SK-N-DZ (cell line): Measurements from ENCODE around the genes TRIM61, TLL1 and ANXA10.

RAMPAGE:
- cytosol, long total RNA = no peak
- nucleus, long total RNA = no peak
These were observed 117.4 kb downstream of the TMA16 start for GRCh38 chr4:163611531-163612566.

GRCh38 chr4:164977229-164978041 lies at the start of gene TRIM61:
Gene TRIM61 (minus strand): TSS chr4:164977657.
RAMPAGE:
- cytosol, long total RNA = no peak
- nucleus, long total RNA = no peak

RAMPAGE:
- cytosol, long total RNA = no peak
- nucleus, long total RNA = no peak
These were observed 1.6 kb downstream of the MSMO1 start for GRCh38 chr4:165328841-165329660.

GRCh38 chr4:165495478-165495795 lies 116.6 kb downstream of the CPE start:
RAMPAGE:
- cytosol, long total RNA = no peak
- nucleus, long total RNA = no peak

GRCh38 chr4:165580448-165580969 lies 201.7 kb downstream of the CPE start:
RAMPAGE:
- cytosol, long total RNA = no peak
- nucleus, long total RNA = no peak

RAMPAGE:
- cytosol, long total RNA = no peak
- nucleus, long total RNA = no peak
These were observed at the start of gene TLL1 for GRCh38 chr4:165873012-165874042. Gene TLL1 (plus strand): TSS chr4:165873237.

DNA sequence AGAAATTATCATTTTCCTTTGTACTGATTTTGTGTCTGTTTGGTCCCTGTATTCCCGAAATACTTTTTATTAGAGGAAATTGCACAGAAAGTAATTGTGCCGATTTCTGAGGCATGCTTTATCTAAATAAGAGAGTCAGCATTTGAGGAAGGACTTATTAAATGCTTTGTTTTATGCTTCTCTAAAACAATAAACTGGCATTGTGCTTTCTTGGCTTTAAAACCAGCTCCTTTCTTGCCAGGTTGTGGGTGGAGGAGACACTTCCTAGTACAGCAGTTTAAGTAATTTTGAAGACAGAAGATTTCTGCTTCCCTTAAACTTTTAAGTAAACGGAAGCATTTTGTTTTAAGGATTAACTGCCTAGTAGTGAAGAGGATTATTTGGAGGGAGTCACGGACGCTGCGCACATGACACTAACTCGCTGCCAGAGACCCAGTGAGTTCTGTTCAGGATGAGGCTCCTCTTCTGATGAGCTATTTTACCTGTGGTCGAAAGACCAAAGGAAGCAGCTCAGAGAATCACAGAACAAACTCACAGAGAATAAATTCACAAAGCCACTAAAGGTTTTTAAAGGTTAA lies 169.5 kb downstream of the TLL1 start:
RAMPAGE:
- cytosol, long total RNA = no peak
- nucleus, long total RNA = no peak

DNA sequence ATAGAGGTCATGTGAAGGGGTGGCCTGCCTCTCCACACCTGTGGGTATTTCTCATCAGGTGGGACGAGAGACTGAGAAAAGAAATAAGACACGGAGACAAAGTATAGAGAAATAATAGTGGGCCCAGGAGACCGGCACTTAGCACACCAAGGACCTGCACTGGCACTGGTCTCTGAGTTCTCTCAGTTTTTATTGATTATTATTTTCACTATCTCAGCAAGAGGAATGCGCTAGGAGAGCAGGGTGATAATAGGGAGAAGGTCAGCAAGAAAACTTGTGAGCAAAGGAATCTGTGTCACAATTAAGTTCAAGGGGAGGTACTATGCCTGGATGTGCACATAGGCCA lies 220.0 kb downstream of the TLL1 start:
RAMPAGE:
- cytosol, long total RNA = no peak
- nucleus, long total RNA = no peak

RAMPAGE:
- cytosol, long total RNA = no peak
- nucleus, long total RNA = no peak
These were observed at the start of gene ANXA10 for GRCh38 chr4:168092408-168092930. Gene ANXA10 (plus strand): TSS chr4:168092537.

DNA sequence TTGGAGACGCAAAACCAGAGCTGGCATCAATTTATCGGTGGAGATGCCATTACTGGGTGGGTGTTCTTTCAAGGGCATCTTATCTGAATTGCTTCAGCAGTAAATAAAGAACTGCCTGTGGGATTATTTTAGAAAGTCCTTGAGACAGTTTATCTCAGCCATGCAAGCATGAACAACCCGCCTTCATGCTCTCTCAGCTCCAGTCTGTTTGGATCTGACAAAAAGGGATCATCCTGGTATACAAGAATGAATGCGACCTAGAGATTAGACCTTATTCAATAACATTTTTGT lies 60.7 kb downstream of the DDX60 start:
RAMPAGE:
- cytosol, long total RNA = no peak
- nucleus, long total RNA = no peak

DNA sequence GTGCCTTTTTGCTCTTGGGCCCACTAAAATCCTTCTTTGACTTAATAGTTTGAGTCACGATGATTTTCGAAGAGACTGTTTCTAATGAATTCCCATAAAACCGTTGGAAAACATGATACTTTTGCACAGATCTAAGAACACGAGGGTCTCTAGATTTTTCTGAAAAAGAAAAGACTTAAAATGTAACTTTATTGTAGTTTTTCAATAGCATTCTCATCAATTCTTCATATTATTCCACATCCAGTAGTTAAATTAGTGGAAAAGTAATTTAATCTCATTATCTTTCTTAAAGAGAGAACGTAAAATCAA lies 35.1 kb downstream of the DDX60 start:
RAMPAGE:
- cytosol, long total RNA = no peak
- nucleus, long total RNA = no peak

GRCh38 chr4:168421684-168422196 lies 58.6 kb downstream of the DDX60L start:
RAMPAGE:
- cytosol, long total RNA = no peak
- nucleus, long total RNA = no peak

DNA sequence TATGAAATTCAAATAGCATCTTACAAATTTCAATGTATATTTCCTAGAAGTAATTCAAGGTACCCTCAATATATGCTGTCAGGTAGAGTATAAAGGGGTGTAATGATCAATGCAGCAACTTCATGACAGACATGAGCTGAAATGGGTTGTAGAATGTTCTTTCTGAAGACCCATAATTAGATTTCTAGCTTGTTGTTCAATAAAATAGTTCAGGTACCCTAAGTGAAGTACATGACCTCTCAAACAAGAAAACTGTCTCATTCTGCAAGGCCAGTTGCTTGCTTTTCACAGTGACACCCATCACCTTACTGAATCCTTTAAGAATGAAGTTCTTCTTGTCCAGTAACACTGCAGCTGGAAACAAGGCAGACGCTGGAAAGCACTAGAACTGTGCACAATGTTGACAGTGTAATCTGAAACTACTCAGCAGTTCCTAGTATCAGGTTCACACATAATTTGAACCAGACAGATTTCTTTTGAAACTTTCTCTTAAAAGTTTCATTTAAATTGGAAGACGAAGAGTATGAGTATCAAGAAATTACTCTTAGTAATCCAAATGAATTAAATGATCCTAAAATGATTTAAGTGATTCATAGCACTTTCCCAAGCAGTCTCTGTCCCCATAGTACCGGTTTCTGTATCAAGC lies 63.3 kb downstream of the PALLD start:
RAMPAGE:
- cytosol, long total RNA = no peak
- nucleus, long total RNA = no peak

GRCh38 chr4:168784042-168784479 lies 226.0 kb downstream of the CBR4 start:
RAMPAGE:
- cytosol, long total RNA = no peak
- nucleus, long total RNA = no peak

GRCh38 chr4:168815234-168815995 lies 194.6 kb downstream of the CBR4 start:
RAMPAGE:
- cytosol, long total RNA = no peak
- nucleus, long total RNA = no peak

RAMPAGE:
- cytosol, long total RNA = no peak
- nucleus, long total RNA = no peak
These were observed 141.0 kb downstream of the CBR4 start for GRCh38 chr4:168868997-168869525.

DNA sequence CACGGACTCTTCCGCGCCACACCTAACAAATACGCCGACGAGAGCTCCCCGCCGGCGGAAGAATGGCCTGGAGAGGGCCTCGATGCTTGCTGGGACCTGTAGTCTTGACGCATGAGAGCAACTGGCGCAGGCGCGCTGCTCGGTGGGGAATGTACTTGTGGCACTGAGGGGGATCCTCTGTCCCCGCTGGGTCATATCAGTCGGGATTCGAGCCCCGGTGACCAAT lies 173 bp upstream of the CBR4 start:
RAMPAGE:
- cytosol, long total RNA = no peak
- nucleus, long total RNA = no peak

GRCh38 chr4:169047976-169048296 lies 37.9 kb upstream of the CBR4 start:
RAMPAGE:
- cytosol, long total RNA = no peak
- nucleus, long total RNA = no peak

RAMPAGE:
- cytosol, long total RNA = no peak
- nucleus, long total RNA = no peak
These were observed 89.8 kb upstream of the CBR4 start for GRCh38 chr4:169099718-169100380.

DNA sequence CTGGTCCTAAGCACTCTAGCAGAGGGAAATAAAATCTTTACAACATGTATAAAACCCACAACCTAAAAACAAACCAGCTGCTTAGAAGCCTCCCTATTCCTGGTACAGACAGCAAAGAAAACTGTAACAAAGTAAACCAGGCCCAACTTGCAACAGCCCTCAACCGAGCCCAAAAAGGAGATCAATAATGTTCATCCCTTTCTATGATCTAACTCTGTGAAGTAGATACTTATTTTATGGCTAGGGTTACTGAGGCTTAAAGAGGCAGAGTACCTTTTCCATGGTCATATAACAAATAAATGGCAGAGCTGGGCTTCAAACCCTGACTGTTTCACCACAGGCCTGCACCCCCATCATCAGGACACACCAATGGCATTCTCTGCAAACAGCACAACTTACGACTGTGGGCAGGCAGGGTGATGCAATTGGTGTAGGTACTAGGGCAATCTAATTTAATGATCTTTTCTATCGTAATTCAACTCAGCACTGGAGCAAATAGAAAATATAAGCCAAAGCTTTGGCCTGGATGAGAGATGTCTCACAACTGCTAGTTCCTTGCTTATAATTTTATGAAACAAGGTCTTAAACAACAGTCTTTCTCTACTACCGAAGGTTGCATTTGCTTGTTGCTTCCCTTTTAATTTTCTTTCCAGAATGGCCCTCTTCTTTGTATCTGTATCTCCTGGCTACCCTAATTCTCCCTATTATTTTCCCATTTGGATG lies 118.8 kb upstream of the CBR4 start:
RAMPAGE:
- cytosol, long total RNA = no peak
- nucleus, long total RNA = no peak